ENCODE results near the gene TECPR1.

DNA sequence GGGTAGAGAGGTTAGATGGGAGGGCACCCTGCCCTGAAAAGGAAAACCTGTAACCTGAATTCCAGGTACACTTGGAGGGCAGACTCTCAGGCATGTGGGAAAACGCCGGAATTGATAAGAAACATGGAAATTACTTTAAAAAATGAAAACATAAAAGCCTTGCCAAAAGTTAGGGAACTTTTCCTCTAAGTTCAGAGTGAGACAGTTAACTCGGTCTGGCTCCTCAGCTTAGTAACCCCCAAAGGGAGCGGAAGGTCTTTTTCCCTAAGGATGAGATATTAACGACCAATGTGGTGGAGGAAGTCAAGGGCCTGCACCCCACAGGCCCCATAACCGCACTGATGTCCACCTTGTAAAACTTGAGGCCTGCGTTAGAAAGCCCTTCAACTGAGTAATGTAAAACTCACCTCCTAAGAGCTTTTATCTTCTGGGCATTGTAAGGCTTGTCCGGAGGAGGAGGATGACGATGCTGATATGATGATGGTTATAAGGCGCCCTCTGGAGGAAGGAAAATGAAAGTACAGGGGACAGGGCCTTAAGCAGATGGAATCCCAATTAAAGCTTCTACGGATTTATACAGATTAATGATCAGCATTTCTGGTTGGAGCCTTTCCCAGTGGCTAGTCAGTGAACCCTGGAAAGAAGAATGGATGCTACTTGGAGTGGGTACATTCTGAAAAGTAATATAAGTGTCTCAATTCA lies 589 bp downstream of the COL1A2 start:
- PRO-cap, 2 experiments, result no peak in any of the 2 experiments

GRCh38 chr7:94419258-94419760 lies 24.6 kb downstream of the COL1A2 start:
- PRO-cap, 2 experiments, result no peak in any of the 2 experiments

GRCh38 chr7:94511781-94512337 lies 2.2 kb downstream of the CASD1 start:
- PRO-cap, 2 experiments, result no peak in any of the 2 experiments

DNA sequence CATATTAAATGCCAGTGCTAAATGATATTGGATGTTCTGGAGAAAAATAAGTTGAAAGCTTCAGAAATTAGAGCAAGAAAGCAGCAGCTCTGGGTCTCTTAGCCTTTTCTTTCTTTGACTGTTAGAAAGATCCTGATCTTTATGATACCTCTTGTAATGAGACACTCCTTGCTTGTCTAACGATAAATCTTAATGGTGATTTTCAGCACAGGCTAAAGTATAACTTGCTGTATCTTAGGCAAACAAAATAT lies 4.5 kb downstream of the CASD1 start:
- PRO-cap, 2 experiments, result no peak in any of the 2 experiments

DNA sequence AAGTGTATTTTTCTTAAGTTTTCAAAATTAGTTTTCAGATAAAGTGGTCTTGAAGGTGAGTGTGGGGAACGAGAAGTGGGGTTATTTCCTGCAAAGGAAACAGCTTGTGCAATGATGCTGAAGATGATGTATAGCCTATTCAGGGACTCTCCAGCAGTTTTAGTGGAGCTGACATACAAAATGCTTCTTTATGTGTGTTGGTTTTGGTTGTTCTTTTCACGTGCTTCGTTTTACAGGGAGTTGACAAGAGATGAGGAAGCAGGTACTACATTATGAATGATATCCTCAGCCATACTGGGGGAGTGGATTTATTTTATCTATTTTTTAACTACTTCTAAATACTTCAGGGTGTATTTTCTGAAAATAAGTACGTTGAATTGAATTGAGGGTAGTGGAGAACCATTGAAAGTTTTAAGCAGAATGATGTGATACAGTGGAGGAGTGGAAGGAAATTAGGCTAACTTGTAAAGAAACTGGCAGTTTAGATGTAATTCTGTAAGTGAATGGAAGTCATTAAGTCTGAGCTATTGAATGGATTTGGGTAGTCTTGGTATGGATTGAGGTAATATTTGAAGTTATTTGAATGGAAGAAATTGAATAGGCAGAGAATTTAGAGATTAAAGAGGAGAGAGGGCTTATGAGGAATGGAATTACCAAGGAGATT lies 20.7 kb downstream of the CASD1 start:
- PRO-cap, 2 experiments, result no peak in any of the 2 experiments

DNA sequence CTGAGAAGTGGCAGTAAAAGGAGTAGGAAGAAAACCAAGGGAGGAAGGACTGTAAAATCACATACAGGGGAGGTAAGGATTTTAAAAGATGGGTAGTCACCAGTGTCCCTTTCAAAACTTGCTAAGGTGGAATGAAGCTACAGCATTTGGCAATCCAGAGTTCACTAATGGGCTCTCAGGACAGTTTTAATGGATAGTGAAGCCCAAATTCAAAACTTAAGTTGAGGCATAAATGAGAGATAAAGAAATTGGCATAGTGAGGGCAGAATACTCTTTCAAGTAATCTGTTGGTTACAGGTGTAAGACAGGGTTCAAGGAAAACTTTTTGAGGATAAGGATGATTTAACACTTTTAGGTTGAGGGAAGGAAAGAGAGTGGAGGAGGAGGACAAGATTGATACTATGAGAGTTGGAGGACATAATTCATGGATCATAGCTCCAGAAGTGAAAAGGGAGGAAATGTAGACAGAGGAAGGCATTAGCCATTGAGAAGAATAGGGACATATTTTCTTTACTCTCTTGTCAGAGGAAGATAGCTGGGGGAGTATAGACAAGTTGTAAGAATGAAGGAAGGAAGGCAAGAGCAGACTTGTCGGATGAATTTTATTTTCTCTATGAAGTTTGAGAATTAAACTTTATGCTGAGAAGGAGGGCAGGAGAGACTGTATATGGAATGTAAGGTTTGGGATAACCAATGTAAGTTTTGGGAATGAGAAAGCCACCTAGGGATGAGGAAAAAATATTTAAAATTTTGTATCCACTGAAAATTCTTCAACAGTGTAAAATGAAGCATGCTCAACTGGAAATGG lies 21.4 kb downstream of the CASD1 start:
- PRO-cap, 2 experiments, result no peak in any of the 2 experiments

- PRO-cap, 2 experiments, result no peak in any of the 2 experiments
Measured at GRCh38 chr7:94701490-94701847, 45.5 kb upstream of the SGCE start.

- PRO-cap, 2 experiments, result peak in 1 of 2 experiments; most common plus-strand start chr7:95550390 (in 1)
Measured at GRCh38 chr7:95549602-95550612, 46.4 kb downstream of the PDK4 start.

DNA sequence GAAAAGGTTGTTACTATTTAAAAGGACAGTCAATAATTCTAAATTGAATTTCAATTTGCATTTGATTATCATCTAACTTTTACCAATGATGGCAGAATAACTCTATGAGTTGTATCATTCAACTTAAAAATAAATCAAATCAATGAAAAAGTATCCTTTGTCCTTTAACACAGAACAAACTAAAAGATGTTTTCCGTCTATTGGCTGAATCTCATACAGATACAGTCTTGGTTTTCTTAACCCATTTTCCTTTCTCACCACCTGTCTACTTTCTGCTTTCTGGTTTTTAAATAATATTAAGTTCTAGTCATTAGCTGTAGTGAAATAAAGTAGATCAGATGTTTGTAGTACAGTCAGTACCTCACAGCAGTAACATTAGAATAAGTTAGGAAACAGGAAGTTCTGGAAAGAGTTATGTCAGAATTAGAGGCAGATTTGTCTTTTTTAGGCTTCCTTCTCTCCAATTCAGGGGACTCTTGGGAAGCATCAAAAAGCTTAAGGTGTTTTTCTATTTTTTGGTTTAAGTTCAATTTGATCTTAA lies 8.0 kb downstream of the PDK4 start:
- PRO-cap, 2 experiments, result no peak in any of the 2 experiments

DNA sequence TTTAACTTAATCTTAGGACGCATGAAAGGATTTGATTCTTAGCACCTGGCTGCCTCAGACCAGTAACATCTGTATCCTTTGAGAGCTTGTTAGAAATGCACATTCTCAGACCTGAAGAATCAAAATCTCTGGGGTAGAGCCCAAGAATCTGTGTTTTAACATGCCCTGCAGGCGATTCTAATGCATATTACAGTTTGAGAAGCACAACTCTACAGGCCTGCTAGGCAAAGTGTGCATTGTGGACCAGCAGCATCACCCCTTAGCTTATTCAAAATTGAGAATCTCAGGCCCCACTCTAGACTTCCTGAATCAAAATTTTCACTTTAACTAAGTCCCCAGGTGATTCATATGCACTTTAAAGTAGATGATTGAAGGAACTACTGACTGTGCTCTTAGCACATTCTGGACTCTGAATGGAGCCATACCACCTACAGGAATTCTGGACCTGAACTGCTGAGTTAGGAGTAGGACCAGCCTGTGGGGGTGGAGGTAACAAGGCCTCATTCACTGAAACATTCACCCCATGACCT lies 7.5 kb downstream of the PDK4 start:
- PRO-cap, 2 experiments, result no peak in any of the 2 experiments

DNA sequence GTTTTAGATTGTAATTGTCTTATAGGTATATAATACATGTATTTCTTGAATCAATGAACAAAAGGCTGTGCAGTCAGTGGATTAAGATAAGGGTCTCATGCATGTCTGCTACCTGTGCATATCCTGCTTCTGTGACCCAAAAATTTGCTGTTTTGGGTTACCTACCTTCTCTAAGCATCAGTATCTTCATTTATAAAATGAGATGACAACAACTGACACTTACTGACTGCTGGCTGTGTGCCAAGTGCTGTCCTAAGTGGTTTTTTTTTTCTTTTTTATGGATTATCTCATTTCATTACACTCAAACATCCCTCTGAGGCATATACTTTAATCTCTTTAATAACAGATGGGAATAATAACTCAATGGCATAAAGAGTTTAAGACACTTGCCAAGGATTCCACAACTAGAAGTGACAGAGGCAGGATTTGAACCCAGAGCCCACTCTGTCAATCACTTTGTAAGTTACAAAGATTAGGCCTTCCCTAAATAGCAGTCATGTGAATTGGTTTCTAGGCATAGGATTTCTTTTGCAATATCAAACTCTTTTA lies 2.1 kb downstream of the PDK4 start:
- PRO-cap, 2 experiments, result no peak in any of the 2 experiments

- PRO-cap, 2 experiments, result no peak in any of the 2 experiments
Measured at GRCh38 chr7:96263256-96264055, 58.4 kb downstream of the SLC25A13 start.

GRCh38 chr7:96314252-96315045 lies 7.4 kb downstream of the SLC25A13 start:
- PRO-cap, 2 experiments, result no peak in any of the 2 experiments

GRCh38 chr7:96358087-96358953 lies 36.4 kb upstream of the SLC25A13 start:
- PRO-cap, 2 experiments, result no peak in any of the 2 experiments

GRCh38 chr7:97905105-97905892 lies 33.1 kb upstream of the ASNS start:
- PRO-cap, 2 experiments, result no peak in any of the 2 experiments

GRCh38 chr7:98174333-98174889 lies 36.8 kb upstream of the BHLHA15 start:
- PRO-cap, 2 experiments, result no peak in any of the 2 experiments

DNA sequence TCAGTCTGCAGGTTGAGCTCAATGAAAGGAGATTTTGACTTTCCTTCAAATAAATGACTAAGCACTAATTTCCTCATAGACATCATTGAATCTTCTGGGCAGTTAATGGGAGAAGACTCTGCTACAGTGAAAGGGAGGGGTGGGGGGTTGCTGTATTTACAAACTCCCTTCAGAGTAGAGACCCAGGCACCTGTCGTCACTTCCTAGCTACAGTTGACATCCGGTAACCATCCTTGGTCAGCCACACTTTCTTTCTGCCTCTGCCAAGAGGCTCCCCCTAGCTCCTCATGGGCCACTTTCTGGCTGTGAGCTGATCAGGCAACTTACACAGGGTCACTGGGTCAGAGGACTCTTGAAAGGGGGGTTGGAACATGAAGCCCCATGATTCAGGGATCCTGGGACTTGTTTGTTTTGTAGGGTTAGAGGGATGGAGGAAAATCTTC lies 1.3 kb downstream of the TECPR1 start:
- PRO-cap, 2 experiments, result peak in 1 of 2 experiments; most common plus-strand start position 212 of the sequence (in 1)

DNA sequence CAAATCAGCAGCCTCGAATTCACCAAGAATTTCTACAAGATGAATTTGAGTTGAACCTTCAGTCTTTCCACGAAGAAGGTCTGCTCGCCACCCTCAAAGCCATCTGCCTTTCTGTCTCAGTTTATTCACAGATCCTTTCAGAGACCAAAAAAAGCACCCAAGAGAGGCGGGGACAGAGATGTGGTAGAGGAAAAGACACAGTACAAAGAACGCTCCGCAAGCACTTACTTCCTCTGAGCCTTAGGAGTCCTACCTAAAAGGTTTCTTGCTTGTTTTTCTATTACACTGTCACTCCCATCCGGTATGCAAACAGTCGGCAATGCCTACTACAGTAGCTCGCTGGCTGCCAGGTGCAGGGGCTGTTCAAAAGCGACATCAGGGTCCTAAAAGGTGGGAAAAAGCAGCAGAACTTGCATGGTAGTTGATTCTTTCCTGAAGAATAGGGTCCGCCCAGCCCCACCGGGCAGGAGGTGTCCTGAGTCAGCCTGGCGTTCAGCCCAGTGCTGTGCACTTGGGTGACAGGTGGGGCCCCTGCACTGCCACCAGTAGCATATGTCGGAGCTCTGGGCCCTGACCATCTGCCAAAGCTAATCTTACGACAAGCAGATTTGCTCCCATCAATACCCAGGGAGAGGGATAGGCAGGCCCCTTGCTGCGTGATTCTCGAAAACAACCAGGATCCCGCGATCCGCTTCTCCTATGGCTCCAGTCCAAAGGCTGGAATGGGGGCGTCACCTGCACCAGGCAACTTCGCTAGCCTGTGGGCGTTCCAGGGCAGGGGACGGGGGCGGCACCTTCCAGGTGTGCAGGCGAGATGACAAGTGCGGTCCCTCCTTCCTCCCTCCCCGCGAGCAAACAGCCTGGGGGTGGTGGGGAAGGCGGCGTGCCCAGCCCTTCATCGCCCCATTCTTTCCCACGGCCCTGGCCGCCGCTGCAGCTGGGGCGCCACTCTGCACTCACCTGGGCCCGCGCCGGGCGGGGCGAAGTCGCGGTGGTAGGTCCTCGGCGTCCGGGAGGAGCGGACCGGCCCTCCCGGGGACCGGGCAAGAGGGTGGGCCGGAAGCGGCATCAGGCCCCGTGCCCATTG lies at the start of gene TECPR1:
TSS of gene TECPR1 (minus strand) at position 1,067 of the 1,087 bp plus-strand sequence.
- PRO-cap, 2 experiments, result peak in 2 of 2 experiments; most common plus-strand start position 308 of the sequence (in 2); most common minus-strand start position 242 of the sequence (in 2)

- PRO-cap, 2 experiments, result no peak in any of the 2 experiments
Measured at GRCh38 chr7:98357643-98357923, 43.3 kb downstream of the BAIAP2L1 start.

- PRO-cap, 2 experiments, result peak in 2 of 2 experiments; most common plus-strand start chr7:98419185 (in 1); most common minus-strand start chr7:98418979 (in 1)
Measured at GRCh38 chr7:98418330-98419493, 17.8 kb upstream of the BAIAP2L1 start.